ENCODE results near the gene CAPZA3.

DNA sequence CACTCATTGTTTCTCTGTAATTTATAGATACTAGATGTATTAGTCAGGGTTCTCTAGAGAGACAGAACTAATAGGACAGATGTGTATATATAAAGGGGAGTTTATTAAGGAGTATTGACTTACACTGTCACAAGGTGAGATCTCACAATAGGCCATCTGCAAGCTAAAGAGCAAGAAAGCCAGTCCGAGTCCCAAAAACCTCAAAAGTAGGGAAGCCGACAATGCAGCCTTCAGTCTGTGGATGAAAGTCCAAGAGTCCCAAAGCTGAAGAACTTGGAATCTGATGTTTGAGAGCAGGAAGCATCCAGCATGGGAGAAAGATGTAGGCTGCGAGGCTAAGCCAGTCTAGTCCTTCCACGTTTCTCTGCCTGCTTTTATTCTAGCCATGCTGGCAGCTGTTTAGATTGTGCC lies 50.4 kb downstream of the PIK3C2G start:
- RRBS = no CpG with 5 or more reads among the region's 4 CpGs

GRCh38 chr12:18737853-18738418 lies at the start of gene CAPZA3:
Gene CAPZA3 (plus strand): TSS chr12:18738119.
- RRBS = no CpG with 5 or more reads among the region's 5 CpGs

GRCh38 chr12:19915258-19915956 lies 452.9 kb upstream of the PDE3A start:
- RRBS = no CpG with 5 or more reads among the region's 2 CpGs

- RRBS = no CpG with 5 or more reads among the region's 6 CpGs
Observed at GRCh38 chr12:20024213-20024641, 344.1 kb upstream of the PDE3A start.

GRCh38 chr12:20212492-20213453 lies 155.6 kb upstream of the PDE3A start:
- RRBS = no CpG with 5 or more reads among the region's 8 CpGs

DNA sequence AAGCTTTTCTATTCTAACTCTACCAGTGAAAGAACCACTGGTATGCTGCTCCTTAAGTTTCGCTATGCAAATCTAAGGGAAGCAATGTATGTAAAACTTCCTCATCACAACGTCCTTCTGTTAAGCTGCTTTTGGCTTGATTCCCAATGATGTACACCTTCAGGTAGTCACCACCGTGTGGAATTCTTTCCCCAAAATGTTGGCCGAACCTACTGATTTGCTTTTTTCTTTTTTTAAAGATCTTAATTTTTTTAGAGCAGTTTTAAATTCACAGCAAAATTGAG lies 84.4 kb upstream of the PDE3A start:
- RRBS = no CpG with 5 or more reads among the region's 4 CpGs

GRCh38 chr12:20413179-20413977 lies 45.0 kb downstream of the PDE3A start:
- RRBS = no CpG with 5 or more reads among the region's 4 CpGs

GRCh38 chr12:20465706-20466548 lies 97.6 kb downstream of the PDE3A start:
- RRBS = no CpG with 5 or more reads among the region's 6 CpGs

GRCh38 chr12:21526791-21527201 lies 700 bp downstream of the SPX start:
- RRBS = no CpG with 5 or more reads among the region's 7 CpGs

DNA sequence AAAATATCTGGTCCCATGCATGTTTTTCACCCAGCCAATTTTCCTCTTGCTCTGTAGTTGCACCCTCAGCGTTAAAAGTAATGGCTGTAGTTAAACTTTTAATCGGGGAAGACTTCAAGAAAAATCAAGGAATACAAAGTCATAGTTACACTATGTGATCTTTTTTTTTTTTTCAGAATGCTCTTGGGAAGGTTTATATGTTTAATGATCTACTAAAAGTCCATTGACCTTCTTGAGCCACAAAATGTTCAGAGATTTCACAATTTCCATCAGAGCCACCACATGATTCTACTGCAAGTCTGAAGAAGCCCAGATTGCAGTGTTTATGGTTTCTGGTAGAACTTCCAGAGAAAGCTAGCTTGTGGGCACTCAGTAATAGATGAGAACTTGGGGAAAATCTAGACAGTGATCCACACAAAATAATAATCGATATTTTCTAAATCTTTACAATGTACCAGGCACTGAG lies 38.4 kb downstream of the GYS2 start:
- RRBS = no CpG with 5 or more reads among the region's 3 CpGs

DNA sequence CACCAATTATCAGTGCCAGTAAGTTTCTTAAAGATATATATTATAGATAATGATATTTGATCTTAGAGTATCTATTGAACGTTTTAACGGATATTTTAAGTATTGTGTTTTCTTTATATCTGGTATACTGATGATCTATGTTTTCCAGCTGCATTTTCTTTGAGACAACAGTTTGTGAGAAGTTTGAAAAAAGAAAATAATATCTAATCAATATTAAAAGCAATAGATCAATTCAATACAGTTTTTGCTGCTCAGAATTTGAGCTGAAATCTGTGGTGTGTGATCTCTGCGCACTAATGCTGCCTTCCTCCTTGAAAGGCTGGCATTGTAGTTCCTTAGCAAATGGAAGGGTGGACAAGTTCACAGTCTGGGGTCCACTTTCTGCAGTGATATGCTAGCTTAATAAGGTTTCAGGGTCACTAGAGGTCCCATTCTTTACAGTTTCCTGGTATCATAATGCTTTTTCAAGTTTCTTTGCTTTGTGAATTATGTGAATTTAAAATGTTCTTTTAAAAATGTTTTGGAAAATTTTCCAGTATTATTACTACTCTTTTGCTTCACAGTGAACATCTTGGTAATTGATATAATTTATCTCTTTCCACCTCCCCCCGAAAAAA lies 2.6 kb downstream of the KCNJ8 start:
- RRBS = no CpG with 5 or more reads among the region's 4 CpGs

DNA sequence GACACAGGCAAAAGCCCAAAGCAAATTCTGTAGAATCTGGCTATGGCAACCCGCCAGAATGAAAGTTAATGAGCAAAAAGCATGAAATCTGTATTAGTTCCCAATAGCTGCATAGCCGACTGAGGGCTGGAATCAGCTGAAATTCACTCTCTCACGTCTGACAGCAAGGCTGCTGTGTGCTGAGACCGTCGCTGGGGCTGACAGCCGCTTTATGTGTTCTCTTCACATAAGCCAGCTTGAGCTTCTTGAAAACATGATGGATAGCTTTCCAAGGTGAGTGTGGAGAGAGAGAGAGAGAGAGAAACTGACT lies 74.6 kb upstream of the ST8SIA1 start:
- RRBS = no CpG with 5 or more reads among the region's 6 CpGs

- RRBS = no CpG with 5 or more reads among the region's 6 CpGs
Observed at GRCh38 chr12:22506432-22507559, 37.5 kb downstream of the C2CD5 start.

DNA sequence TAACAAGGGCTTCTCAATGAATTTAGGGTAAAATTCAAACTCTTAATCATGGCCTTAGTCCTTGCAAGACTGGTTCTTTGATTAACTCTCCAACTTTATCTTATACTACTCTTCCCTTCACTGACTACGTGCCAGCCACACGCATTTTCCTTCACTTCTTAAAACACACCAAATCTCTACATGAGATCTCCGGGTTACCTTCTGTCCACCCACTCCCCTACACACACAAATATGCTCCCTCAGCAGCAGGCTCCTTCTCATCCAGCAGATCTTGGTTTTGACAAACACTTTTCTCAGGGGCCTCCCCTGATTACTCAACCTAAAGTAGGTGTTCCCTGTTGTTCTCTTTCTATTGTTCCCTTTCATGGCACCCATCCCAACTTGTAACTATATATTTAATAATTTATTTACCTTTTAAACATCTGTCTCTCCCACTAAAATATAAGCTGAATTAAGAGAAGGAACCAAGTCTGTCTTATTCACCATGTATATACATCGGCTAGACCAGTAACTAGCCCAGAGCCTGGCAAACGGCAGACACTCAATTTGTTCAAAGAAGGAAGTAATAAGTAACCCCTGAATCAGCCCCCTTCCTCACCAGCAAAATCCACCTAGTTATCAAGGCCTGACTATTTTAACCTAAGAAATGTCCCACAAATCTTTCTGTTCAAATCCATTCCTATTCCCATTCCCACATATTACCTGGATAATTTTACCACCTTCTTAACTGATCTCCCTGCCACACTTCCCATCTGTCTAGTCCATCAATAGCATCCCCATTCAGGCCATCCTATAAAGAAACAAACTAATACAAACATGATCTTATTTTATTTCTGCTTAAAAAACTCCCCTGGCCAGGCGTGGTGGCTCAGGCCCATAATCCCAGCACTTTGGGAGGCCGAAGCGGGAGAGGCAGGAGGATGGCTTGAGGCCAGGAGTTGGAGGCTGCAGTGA lies 2.7 kb downstream of the C2CD5 start:
- RRBS = no CpG with 5 or more reads among the region's 8 CpGs

- RRBS = no CpG with 5 or more reads among the region's 2 CpGs
Observed at GRCh38 chr12:22658158-22658642, 33.2 kb downstream of the ETNK1 start.

DNA sequence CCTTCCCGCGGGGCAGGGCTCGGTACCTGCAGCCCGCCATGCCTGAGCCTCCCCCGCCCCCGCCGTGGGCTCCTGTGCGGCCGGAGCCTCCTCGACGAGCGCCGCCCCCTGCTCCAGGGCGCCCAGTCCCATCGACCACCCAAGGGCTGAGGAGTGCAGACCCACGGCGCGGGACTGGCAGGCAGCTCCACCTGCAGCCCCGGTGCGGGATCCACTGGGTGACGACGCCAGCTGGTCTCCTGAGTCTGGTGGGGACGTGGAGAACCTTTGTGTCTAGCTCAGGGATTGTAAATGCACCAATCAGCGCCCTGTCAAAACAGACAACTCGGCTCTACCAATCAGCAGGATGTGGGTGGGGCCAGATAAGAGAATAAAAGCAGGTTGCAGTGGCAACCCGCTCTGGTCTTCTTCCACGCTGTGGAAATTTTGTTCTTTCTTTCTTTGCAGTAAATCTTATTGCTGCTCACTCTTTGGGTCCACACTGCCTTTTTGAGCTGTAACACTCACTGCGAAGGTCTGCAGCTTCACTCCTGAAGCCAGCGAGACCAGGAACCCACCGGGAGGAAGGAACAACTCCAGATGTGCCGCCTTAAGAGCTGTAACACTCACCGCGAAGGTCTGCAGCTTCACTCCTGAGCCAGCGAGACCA lies 661.3 kb downstream of the ETNK1 start:
- RRBS = no CpG with 5 or more reads among the region's 34 CpGs

- RRBS = no CpG with 5 or more reads among the region's 3 CpGs
Observed at GRCh38 chr12:24100016-24100744, 150.7 kb upstream of the SOX5 start.

- RRBS = no CpG with 5 or more reads among the region's 2 CpGs
Observed at GRCh38 chr12:24361830-24362399, 412.4 kb upstream of the SOX5 start.

DNA sequence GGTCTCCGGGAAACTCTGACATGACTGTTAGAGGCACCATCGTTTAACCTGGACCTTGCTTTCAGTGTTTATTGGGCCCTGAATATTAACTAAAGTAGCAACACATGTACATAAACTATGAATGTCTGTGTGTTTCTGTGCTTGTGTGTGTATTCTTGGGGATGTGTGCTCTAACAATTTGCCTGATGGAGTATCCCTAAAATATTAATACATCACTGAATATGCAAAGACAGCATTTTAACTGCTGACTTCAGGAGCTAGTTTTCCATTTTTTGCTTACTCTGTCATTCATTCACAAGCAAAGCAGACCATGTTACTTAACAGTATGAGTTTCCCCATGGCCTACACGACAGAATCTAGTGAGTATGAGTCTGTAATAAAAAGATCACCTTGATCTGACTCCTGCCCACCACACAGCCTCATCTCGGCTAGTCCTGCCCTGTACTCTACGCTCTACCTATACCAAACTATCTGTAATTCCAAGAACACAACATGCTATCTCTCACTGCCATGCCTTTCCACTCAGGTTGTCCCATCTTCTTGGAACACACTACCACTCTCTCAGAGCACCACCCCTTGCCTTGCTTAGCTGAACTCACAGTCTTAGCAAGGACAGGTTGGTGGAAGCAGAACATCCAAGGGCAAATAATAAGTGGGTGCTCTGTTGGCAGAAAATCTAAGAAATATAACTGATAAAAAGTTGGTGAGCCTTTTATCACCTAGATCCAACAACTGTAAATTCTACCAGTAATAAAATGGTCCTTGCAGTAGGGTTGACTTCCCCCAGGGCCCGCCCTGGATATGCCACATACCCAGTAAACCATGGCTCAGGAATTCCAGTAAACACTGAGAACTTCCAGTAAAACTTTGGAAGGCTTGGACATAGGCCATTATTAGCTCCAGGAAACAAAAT lies 402.6 kb downstream of the BCAT1 start:
- RRBS = no CpG with 5 or more reads among the region's 6 CpGs

DNA sequence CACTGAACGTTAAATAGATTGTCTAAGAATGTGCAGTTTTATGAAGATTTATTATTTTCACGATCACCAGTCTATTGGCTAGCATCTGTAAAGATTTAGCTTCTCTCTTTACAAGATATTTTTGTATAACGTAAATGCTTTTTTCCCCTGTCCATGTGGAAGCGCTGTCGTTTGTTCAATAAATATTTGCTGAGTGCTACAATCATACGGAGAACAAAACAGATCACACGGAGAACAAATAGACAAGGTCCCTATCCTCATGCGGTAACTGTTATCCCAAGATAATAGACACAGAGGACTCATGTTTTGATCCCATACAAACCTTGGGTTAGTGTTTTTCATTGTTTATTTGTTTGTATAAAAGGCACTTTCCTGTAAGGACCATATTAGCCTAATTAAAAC lies 397.5 kb downstream of the BCAT1 start:
- RRBS = no CpG with 5 or more reads among the region's 8 CpGs